Gastrocnemius medialis (tissue), 3 donors: ENCODE measurements around a stretch of chr11.

- PRO-cap: no peak
- RAMPAGE, long total RNA, 3 experiments: no peak in any of the 3 experiments
Observed at GRCh38 chr11:64897519-64898024, 19.2 kb upstream of the EHD1 start.

- PRO-cap: no peak
- RAMPAGE, long total RNA, 3 experiments: no peak in any of the 3 experiments
Observed at GRCh38 chr11:64915955-64916841, 811 bp downstream of the ATG2A start.

DNA sequence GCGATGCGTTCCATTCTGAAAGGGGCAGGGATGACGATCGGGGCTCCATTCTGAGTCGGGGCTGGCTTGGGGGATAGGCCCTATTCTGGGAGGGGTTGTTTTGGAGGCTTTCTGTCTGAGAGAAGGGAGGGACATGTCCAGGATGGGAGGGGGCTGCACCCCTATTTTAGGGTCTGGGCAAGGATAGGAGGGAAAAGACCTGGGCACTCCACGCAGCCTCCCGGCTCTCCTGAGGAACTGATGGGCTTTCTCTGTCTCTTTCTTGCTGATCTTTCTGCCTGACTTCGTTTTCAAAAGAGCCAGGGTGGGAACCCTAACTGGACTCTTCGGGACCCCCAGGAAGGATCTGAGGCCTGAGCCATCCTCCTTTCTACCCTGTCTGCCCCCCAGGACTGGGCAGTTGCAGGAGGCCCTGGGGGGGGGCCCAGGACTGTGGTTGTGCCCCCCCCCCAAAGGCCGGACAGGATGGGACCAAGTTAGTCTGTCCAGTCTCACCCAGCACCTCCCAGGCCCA is 742 bp downstream of the PPP2R5B start:
- PRO-cap: no peak
- RAMPAGE, long total RNA, 3 experiments: no peak in any of the 3 experiments

- PRO-cap: no peak
- RAMPAGE, long total RNA, 3 experiments: no peak in any of the 3 experiments
Observed at GRCh38 chr11:64932614-64932958, 3.1 kb downstream of the GPHA2 start.

GRCh38 chr11:65041807-65042091 is 739 bp downstream of the SAC3D1 start:
- PRO-cap: no peak
- RAMPAGE, long total RNA, 3 experiments: no peak in any of the 3 experiments

DNA sequence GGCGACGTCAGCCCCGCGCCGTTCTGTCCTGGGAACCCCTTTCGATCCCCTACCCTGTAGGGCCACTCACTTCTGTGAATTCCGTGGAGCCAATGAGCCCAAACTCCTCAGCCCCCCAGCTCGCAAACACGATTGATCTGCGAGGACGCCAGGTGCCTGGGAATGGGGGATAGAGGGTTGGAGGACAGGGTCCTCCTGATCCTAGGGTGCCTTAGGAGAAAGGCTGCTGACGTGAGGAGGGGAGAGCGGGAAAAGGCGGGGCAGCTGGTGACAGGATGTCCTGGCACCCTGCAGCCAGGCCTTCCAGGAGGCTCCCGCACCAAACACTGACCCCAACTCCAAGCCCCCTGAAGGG is 7.2 kb downstream of the SAC3D1 start:
- PRO-cap: no peak
- RAMPAGE, long total RNA, 3 experiments: no peak in any of the 3 experiments

DNA sequence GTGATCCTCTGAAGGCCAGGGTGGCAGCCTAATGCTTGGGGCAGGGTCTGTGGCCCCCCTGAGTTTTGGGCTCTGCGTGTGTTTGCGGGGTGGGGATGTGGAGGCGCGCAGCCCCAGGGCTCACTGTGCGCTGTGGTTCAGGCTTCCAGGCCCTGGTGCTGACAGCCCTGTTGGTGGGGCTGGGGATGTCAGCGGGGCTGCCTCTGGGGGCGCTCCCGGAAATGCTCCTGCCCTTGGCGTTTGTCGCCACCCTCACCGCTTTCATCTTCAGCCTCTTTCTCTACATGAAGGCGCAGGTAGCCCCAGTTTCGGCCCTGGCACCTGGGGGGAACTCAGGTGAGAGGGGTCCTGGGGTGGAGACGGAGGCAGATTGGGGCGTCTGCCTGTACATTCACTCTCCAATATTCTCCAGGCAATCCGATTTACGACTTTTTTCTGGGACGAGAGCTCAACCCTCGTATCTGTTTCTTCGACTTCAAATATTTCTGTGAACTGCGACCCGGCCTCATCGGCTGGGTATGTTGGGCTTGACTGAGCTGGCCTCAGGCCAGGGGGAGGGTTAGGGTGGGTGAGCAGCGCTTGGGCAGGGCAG is 1.5 kb downstream of the TM7SF2 start:
- PRO-cap: no peak
- RAMPAGE, long total RNA, 3 experiments: no peak in any of the 3 experiments

DNA sequence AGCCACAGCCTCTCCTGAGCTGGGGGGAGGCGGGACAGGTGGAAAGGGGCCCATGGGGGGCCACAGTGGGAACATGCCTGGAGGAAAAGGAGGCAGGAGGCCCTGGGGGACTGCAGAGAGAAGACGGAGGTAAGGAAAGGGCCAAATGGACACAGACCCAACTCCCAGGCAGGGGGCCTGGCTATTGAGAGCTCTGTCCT is 4.1 kb downstream of the SYVN1 start:
- PRO-cap: no peak
- RAMPAGE, long total RNA, 3 experiments: no peak in any of the 3 experiments

DNA sequence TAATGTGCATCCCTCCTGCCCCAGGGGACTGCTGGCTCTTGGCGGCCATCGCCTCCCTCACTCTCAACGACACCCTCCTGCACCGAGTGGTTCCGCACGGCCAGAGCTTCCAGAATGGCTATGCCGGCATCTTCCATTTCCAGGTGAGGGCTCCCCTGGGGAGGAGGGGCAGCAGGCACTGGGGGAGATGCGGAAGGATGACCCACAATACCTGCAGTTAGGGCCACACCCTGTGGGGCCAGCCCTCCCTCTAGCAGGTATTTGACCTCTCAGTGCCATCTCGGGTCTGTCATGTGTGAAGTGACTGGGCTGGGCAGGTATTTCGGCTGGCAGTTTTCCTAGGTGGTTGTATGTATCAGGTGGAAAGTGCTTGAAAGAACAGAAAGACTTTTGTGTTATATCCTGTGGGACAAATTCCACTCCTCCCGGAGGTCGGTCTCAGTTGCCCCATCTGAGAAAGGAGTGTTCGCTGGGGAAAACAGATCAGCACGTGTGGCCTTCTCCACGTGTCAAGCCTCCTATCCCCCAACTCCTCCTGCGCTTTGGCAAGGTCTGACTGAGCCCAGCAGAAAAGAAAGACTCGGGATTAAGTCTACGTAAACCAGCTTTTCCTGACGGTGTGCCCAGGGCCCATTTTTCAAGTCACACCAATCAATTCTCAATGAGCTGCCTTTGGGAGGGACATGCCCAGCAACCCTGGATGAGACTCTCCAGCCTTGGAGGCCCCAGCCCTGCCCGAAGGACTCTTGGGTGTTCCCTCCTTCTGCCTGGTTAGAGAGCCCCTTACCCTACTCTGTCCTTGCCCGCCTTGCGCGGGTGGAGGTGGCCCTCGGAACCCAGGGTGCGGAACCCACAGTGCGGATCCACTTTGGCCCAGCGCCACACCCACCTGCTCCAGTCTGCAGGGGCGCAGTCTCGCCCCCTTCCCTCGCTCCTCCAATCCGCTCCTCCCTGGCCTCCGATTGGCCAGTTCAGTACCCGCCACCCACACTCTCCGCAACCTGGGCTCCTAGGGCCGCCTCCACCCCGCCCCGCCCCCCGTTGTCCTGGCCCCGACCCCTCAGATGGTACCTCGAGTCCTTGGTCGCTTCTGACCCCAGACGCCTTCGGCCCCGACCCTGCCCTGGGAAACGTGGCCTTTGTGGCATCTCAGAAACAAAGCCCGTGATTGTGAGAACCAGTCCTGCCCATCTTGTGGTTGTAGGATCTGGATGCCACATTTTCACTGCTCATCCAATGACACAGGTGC is 2.1 kb downstream of the CAPN1 start:
- PRO-cap: no peak
- RAMPAGE, long total RNA, 3 experiments: no peak in any of the 3 experiments

DNA sequence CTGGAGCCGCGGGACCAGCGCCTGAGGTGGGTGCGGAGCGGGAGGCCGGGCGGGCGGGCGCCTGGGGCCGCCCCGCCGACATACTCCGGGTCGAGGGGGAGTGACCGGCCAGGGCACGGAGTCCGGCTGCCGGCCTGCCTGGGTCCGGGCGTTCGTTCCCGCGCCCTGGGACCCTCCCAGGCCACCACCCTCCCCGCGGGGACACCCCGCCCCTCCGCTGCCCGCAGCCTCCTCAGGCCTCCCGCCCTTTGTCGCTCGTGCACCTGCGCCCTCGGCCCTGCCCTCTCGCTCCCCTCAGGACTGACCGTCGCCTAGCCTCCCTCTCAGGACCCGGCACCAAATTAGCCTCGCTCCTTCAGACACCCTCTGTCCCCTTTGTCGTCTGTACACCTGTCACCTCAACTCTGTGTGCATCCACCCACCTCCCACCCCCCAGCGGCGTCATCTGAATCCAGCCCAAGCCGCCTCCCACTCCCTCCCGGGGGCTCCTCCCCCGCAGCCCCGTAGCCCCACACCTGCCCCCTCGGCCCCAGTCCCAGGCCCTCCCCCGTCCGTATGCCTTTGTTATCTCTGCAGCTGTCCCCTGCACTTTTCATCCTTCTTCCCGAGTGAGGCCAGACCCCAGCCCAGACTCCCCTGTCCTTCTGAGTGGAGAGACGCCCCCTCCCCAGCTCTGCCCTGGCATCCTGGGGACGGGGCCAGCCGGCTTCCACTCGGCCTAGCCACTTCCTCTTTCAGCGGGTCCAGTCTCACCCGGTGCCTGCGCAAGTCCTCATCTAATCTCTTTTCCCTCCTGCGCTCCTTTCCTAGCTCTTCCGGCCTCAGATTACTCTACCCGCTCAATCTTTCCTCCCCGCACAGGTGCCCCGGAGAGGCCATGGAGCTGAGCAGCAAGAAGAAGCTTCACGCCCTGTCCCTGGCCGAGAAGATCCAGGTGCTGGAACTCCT is 655 bp downstream of the TIGD3 start:
- PRO-cap: no peak
- RAMPAGE, long total RNA, 3 experiments: no peak in any of the 3 experiments

GRCh38 chr11:65366364-65366765 is 11.8 kb downstream of the TIGD3 start:
- PRO-cap: unidirectional peak, plus-strand start at chr11:65366471
- RAMPAGE, long total RNA, 3 experiments: no peak in any of the 3 experiments

DNA sequence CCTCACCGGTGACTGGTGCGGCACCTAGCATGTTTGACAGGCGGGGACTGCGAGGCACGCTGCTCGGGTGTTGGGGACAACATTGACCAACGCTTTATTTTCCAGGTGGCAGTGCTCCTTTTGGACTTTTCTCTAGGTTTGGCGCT is 37.0 kb downstream of the FRMD8 start:
- PRO-cap: no peak
- RAMPAGE, long total RNA, 3 experiments: no peak in any of the 3 experiments

- PRO-cap: bidirectional peak, plus-strand start at chr11:65427589, minus-strand start at chr11:65427468
- RAMPAGE, long total RNA, 3 experiments: no peak in any of the 3 experiments
Observed at GRCh38 chr11:65426998-65427629, 40.7 kb downstream of the FRMD8 start.

GRCh38 chr11:65467789-65468448 is 57.0 kb upstream of the SCYL1 start:
- PRO-cap: no peak
- RAMPAGE, long total RNA, 3 experiments: no peak in any of the 3 experiments

DNA sequence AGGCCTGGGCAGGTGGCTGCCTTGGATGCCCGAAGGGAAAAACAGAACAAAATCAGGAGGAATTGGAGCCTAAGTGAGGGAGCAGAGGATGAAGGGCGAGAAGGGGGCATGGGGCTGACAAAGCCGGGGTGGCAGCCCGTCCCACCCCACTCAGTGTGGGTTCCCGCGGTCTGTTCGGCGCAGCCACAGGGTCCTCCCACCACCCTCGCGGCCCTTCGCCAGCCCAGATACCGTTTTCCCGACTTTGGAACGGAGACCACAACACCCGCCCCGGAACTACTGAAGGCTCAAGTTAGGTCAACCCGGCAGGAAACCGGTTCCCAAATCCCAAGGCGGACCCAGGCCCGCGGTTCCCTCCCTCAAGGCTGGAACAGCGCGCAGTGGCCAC is 47.9 kb upstream of the SCYL1 start:
- PRO-cap: bidirectional peak, plus-strand start at position 308 of the sequence, minus-strand start at position 229 of the sequence
- RAMPAGE, long total RNA, 3 experiments: no peak in any of the 3 experiments

- PRO-cap: bidirectional peak, plus-strand start at chr11:65489637, minus-strand start at chr11:65489157
- RAMPAGE, long total RNA, 3 experiments: no peak in any of the 3 experiments
Observed at GRCh38 chr11:65488993-65489700, 35.7 kb upstream of the SCYL1 start.

DNA sequence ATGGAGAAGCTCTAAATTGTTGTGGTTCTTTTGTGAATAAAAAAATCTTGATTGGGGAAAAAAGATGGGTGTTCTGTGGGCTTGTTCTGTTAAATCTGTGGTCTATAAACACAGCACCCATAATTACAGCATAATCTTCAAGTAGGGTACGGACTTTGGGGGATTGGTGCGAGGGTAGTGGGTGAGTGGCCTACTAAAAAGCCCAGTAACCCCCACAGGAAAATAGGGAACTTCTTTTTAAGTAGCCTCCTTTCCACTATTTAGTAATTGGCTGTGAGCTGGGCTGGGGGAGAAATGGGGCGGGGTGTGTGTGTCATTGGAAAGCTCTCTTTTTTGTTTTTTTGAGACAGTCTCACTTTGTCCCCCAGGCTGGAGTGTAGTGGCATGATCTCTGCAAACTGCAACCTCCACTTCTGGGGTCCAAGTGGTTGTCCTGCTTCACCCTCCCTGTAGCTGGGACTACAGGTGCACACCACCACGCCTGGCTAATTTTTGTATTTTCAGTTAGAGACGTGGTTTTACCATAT is 18.4 kb upstream of the SCYL1 start:
- PRO-cap: bidirectional peak, plus-strand start outside the sequence, minus-strand start at position 467 of the sequence
- RAMPAGE, long total RNA, 3 experiments: no peak in any of the 3 experiments

GRCh38 chr11:65541351-65542052 is 16.6 kb downstream of the SCYL1 start:
- PRO-cap: no peak
- RAMPAGE, long total RNA, 3 experiments: no peak in any of the 3 experiments

DNA sequence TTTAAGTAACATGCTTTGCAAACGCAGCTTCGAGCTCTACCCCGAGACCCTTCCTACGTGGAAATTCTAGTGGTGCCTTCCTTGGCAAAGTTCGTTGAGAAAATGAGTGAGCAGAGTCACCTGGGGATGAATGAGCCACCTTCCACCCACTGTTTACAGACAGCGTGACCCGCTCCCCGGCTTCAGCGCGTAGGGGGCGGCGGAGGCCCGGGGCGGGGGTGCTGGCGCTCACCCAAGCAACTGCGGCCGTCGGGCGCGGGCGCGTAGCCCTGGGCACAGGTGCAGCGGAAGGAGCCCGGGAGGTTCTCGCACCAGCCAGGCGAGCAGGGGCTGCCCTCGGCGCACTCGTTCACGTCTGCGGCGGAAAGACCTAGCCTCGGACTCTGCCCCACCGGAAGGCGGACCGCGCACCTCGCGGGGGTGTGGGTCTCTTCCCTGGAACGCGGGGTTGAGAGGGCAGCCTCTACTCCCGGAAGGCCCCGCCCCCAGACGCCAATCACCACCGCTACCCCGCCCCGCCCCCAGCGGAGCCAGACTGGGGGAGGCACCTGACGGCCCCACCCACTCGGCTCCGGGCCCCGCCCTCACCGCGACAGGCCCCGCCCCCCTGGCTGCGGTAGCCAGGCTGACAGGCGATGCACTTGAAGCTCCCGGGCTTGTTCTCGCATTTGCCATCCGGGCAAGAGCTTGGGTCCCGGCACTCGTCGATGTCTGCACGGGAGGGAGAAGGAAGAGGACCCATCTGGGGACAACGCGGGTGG is 11.8 kb downstream of the LTBP3 start:
- PRO-cap: no peak
- RAMPAGE, long total RNA, 3 experiments: no peak in any of the 3 experiments

GRCh38 chr11:65576589-65576810 is 647 bp downstream of the EHBP1L1 start:
- PRO-cap: no peak
- RAMPAGE, long total RNA, 3 experiments: no peak in any of the 3 experiments